Peripheral blood mononuclear cell (primary cell): ENCODE measurements around the gene ZNF662.

DNA sequence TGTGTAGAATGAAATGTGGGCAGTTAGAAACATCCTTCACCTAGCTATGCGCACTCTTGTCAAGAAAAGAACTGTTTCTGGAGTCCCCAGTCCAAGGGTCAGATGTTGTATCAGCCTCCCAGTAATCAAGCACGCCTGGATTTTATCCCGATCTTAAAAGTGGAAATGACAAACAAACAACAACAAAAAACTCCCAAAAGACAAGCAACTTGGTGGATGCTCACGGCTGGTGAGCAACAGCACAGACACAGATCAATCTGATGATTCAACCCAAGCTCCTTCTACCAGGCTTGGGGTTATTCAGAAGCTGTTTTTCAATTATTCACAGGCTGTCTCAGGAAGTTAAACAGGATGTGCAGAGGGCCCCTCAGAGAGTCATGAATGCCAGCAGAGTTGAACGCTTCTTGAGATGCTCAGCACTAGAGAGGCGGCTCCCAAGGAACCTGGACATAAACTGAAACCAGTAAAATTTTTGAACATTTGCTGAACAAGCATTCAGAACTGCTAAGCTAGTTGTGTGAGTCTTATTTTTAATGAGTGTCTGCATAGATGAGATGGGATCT, 22.2 kb downstream of the LYZL4 start:
- PRO-cap, 8 experiments, result peak in 3 of 8 experiments; most common plus-strand start position 370 of the sequence (in 2); most common minus-strand start position 259 of the sequence (in 3)

DNA sequence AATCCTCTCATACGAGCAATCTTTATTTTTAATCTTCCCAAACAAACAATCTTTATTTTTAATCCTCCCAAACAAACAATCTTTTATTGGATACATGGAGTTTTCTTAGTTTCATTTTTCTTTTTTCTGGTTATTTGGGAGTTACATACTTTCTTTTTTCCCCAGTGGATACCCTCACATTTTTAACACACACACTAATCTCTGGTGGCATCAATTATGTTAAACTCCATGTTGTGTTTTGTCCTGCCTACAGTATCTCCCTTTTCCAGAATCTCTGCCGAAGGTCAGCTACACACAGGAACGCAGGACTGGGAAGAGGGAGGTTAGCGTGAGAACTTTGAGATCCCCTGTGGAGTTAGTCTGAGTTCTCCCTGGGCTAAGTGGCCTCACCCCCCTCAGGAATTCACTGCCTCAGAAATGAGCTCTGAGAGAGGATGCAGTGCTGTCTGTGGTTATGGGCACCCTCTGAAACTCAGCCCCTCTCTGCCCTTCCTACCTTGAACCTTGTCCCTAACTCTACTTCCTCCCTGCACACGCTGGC, 5.6 kb upstream of the VIPR1 start:
- PRO-cap, 8 experiments, result no peak in any of the 8 experiments

GRCh38 chr3:42504198-42504999, 2.0 kb downstream of the VIPR1 start:
- PRO-cap, 8 experiments, result no peak in any of the 8 experiments

DNA sequence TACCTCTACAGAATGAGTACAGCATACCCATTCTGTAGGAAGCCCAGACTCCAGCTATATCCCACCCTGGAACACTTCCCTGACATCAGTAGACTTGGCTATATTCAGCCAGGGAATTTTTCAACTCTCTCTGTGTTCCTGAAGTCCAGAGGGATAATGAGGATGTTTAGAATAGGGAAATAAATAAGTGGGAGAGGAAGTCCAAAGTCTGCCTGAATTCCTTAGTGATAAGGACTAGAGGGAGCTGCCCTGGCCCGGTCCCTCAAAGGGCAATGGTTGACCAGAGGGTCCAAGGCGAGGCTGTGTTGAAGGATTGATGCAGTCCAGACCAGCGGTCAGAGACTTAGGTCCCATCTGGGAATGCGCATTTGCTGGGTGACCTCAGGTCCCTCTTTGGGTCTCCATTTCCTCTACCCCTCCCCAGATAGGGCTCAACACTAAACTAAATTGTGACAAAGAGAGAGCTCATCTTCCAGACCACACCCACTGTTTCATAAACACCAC, 7.9 kb downstream of the VIPR1 start:
- PRO-cap, 8 experiments, result no peak in any of the 8 experiments

- PRO-cap, 8 experiments, result no peak in any of the 8 experiments
Observed at GRCh38 chr3:42555958-42556822, 25.6 kb downstream of the SEC22C start.

GRCh38 chr3:42581400-42581598, 468 bp downstream of the SEC22C start:
- PRO-cap, 8 experiments, result no peak in any of the 8 experiments

DNA sequence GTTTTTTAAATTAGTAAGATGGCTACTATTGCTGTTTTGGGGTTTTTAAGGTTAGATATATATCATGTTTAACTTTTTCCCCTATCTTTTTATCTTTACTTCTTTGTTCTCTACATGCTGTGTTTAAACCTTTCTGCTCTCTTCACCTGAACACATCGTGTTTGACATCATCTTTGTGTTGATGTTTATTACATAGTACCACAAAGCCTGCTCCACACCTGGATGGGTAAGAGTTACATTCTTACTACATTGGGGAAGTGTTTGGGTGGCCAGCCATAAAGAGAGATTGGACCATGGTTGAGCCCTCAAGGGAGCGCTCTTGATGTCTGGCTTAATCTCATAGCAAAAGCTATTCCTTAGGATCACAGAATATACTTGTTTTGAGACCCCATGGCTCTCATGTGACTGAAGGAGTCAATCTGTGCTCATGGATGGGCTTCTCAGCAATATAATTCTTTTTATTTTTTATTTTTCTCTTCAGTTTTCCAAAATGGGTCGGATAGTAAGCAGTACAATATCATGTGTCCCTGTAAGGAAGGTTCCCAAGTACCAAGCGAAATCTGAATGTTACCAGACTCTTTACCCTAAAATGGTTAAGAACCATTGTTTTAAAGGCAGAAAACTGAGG, 23.0 kb upstream of the ZBTB47 start:
- PRO-cap, 8 experiments, result no peak in any of the 8 experiments

GRCh38 chr3:42633491-42633977, 20.0 kb upstream of the ZBTB47 start:
- PRO-cap, 8 experiments, result no peak in any of the 8 experiments

DNA sequence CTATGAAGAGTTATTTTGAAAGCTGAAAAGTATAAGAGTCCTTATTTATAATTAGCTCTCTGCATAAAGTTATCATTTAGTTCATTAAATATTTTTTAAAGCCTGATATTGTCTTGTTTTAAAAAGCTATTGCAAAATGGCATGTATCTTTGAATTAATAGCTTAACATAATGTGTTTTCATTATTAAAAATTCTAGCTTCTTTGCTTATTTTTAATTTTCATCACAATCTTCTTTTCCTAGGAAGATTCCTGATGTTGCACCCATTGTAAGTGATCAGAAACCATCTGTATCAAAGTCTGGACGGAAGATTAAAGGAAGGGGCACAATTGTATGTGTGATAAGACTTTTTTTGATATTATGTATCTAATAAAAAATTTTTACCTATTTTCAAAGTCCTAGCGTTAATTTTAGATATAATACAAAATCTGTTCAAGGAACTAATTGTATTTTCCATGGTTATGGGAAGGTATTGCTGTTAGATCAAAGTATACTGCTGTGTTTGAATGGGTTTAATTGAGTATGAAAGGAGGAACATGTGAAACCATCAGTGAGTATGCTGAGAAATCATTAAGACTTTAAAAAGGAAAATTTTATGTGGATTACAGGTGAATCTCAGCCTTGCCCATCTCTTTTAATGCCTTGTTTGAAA, 19.0 kb upstream of the ZBTB47 start:
- PRO-cap, 8 experiments, result no peak in any of the 8 experiments

DNA sequence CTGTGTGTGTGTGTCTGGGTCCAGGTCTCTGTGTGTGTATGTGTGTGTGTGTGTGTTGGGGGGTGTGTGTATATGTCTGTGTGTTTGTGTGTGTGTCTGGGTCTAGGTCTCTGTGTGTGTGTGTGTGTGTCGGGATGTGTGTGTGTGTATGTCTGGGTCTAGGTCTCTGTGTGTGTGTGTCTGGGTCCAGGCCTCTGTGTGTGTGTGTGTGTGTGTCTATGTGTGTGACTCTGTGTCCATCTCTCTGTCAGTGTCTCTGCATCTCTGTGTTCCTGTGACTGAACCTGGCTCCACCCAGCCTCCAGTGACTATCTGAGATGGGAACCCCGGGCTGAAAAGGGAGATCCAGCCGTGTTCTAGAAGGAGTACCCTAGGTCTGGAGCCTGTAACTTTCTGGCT, 2.3 kb downstream of the HHATL start:
- PRO-cap, 8 experiments, result no peak in any of the 8 experiments

GRCh38 chr3:42701399-42701829, 1.2 kb downstream of the HHATL start:
- PRO-cap, 8 experiments, result no peak in any of the 8 experiments

- PRO-cap, 8 experiments, result no peak in any of the 8 experiments
Observed at GRCh38 chr3:42739562-42740447, 33.2 kb downstream of the CCDC13 start.

GRCh38 chr3:42746366-42746899, 26.6 kb downstream of the CCDC13 start:
- PRO-cap, 8 experiments, result no peak in any of the 8 experiments

GRCh38 chr3:42778439-42779054, 5.5 kb upstream of the CCDC13 start:
- PRO-cap, 8 experiments, result no peak in any of the 8 experiments

GRCh38 chr3:42847601-42848321, 27.9 kb downstream of the CYP8B1 start:
- PRO-cap, 8 experiments, result no peak in any of the 8 experiments

DNA sequence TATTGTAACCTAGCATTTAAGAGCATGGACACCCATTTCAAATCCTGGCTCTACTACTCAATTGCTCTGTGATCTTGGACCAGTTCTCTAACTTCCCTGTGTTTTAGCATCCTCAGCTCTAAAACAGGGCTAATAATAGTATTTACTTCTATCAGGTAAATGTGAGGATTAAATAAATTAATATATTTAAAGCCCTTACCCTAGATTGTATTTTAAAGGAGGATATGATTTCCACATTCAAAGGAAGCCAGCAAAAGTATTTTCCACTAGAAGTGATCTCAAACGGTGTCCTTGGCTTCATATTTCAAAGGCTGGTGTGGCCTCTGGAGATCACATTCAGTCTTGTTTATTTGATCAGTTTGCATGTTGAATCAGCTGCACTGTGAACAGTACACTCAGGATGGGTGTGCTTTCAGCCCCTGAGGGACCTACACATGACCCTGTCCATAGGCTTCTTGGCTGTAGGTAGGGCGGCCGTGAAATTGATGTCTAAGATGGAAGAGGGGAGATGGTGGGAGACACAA, 22.0 kb downstream of the CYP8B1 start:
- PRO-cap, 8 experiments, result no peak in any of the 8 experiments

DNA sequence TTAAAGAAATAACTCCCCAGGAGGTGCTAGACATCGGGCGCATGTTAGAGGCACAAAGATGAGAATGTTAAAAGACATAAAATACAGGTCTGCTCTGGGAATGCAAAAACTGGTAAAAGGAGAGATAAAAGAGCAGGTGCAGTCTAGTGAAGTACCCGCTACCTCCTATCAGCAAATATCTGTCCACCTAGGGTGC, 307 bp upstream of the ZNF662 start:
- PRO-cap, 8 experiments, result no peak in any of the 8 experiments

- PRO-cap, 8 experiments, result no peak in any of the 8 experiments
Observed at GRCh38 chr3:42905933-42906815, at the start of gene ZNF662. TSS of gene ZNF662 (plus strand) at chr3:42906142.

- PRO-cap, 8 experiments, result no peak in any of the 8 experiments
Observed at GRCh38 chr3:43192381-43192980, 86.6 kb upstream of the POMGNT2 start.

GRCh38 chr3:43194516-43195004, 88.7 kb upstream of the POMGNT2 start:
- PRO-cap, 8 experiments, result peak in 6 of 8 experiments; most common plus-strand start chr3:43194792 (in 3); most common minus-strand start chr3:43194657 (in 6)